ENCODE data around the gene MAN1A2.

DNA sequence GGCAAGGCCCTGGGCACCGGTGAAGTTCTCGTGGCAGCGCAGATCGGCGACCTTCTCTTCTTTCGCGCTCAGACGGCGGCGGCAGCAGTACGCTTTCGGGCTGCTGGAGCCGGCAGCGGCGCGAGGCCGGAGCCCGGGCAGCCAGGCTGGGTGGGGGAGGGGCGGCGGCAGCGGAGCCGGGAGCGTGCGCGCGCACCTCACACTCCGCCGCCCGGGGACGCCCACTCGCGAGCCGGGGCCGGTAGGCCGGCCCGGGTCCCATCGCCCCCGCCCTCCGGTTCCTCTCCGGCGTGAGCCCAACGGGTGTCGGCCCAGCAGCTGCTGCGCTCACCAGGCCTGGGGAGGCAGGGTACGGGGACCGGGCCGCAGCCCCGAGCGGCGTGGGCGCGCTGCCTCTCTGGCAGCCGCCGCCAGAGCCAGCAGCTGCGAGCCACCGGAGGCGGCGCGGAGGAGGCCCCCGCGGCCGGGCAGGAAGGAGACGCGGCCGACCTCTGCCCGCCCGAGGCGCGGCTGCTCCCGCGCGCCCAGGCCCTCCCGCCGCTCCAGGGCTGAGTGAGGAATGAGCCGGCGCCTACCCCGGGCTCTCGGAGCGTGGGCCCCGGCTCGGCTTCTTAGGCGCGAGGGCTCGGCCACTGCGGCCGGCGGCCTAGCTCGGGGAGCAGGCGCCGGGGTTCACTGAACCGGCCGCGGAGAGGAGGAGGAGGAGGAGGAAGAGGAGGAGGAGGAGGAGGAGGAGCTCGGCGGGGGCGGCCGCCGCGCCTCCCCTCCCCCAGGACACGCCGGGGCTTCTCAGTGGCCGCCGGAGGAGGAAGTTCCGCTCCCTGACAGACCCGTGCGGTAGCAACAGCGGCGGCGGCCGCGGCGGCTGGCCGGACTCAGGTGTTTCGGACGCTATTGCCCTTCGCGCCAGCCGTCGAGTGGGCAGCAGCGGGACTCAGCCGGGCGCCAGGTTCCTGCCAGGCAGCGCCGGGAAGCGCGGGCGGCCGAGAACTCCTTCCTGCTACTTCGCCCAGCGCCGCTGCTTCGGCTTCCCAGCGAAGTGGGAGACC lies at the start of gene MAN1A2:
MAN1A2 (plus strand) TSS at position 827 of the 1,049 bp plus-strand sequence.
- PRO-cap: bidirectional peak, plus-strand start at position 224 of the sequence, minus-strand start at position 63 of the sequence; bidirectional peak, plus-strand start at position 846 of the sequence, minus-strand start at position 677 of the sequence

- PRO-cap: unidirectional peak, plus-strand start at chr1:117537785
These were observed 68.4 kb upstream of the TENT5C start for GRCh38 chr1:117537460-117537879.

- PRO-cap: no peak
These were observed 6.5 kb downstream of the TENT5C start for GRCh38 chr1:117612421-117612735.

DNA sequence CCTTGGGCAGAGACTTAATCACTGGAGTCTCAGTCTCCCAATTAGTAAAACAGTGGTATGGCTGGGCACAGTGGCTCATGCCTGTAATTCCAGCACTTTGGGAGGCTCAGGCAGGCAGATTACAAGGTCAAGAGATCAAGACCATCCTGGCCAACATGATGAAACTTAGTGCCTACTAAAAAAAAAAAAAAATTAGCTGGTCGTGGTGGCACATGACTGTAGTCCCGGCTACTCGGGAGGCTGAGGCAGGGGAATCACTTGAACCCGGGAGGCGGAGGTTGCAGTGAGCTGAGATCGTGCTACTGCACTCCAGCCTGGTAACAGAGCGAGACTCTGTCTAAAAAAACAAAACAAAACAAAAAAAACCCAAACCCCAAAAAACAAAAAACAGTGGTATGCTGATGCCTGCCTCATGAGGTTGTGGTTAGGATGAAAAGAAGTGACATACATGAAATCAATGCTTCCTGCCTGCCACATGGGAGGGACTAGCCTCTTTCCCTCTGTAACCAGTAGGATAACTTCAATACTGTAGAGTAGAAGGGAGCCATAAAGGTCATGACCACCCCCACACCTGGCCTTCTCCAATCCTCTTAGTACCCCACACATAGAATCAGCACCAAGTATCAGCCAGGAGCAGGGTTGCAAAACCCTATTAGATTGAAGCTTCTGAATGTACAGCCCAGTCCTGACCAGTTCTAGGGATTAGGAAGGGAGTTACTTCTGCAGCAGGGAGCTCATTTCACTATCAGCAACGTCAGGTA lies 55.1 kb downstream of the TENT5C start:
- PRO-cap: no peak

GRCh38 chr1:117676028-117676455 lies 70.2 kb downstream of the TENT5C start:
- PRO-cap: no peak

DNA sequence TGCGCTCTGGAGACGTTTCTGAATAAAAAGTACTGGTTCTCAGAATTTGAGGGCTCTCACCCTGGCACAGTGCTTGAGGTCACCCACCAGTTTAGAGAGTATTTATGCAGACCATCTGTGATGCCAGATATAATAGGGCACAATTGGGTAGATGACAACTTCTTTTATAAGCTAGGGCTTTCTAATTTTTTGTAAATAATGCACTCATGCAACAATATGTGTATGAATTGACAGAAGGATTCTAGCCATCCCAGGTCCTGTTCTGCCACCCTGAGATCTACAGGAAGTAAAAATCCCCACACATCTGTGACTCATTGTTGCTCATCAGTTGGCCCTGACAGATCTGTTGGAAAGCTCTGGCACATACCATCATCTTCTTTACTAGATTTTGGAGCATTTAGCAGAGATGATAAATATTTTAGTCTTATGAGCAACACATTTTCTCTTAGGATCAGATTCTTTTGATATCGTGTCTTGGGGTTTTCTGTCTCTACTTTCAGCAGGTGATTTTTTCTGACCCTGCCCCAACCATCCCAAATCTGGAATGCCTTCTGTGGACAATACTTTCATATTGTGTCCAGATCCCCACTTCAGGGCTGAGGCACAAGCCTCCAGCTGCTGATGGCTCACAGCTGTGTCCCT lies 103.0 kb downstream of the GDAP2 start:
- PRO-cap: no peak

DNA sequence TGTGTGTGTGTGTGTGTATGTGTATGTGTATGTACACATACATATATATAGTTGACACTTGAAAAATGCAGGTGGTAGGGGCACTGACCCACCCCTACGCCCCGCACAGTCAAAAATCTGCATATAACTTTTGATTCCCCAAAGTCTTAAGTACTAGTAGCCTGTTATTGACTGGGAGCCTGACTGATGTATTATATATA lies 30.5 kb downstream of the WDR3 start:
- PRO-cap: no peak

GRCh38 chr1:118812472-118812867 lies 175.7 kb downstream of the TBX15 start:
- PRO-cap: no peak

DNA sequence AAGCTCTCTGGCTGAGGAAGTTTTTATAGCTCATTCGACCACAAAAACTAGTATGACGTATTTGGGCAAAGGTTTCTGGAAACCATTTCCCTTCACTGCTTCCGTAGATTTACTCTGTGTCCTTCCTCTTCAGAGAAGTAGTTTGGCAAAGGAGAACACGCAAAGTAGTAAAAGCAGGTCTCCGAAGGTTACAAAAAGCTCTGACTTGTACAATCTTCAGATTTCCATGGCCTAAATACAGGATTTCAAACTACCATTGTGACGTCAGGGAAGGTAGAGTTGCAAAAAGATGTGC lies 145.2 kb downstream of the TBX15 start:
- PRO-cap: no peak

DNA sequence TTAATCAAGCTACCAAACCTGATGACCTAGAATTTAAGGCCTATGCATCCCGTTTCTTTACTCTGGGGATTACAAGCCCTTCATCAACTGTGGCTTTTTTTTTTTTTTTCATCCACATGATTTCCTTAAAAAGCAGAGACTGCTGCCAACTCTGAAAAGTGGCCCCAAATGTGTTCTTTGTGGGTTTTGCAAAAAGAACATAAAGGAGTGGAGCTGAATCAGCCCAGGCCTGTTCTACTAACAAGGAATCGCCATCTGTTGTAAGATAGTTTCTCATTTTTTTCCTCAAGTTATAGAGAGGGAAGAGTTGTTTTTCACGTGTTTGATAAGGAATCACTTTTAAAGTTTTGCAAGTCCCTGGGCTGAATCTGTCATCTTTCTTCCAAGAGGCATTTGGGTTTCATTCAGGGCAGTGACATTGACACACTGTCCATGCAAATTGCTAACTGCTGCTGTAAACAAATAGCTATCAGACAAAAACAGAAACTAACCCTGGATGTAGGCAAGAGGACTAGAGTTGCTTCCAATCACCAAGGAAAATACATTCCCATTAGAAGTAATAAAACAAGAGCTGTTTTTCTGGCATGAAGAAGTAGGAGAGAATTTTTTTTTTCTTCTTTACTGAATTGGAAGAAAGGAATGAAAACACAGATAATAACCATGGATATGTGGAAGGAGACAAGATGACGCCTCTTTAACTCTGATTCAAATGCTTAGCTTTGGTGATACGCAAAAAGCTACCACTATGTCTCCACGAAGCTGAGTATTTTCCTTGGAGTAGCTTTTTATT lies 58.7 kb upstream of the TBX15 start:
- PRO-cap: no peak

- PRO-cap: no peak
These were observed 42.3 kb upstream of the HAO2 start for GRCh38 chr1:119326396-119326658.

DNA sequence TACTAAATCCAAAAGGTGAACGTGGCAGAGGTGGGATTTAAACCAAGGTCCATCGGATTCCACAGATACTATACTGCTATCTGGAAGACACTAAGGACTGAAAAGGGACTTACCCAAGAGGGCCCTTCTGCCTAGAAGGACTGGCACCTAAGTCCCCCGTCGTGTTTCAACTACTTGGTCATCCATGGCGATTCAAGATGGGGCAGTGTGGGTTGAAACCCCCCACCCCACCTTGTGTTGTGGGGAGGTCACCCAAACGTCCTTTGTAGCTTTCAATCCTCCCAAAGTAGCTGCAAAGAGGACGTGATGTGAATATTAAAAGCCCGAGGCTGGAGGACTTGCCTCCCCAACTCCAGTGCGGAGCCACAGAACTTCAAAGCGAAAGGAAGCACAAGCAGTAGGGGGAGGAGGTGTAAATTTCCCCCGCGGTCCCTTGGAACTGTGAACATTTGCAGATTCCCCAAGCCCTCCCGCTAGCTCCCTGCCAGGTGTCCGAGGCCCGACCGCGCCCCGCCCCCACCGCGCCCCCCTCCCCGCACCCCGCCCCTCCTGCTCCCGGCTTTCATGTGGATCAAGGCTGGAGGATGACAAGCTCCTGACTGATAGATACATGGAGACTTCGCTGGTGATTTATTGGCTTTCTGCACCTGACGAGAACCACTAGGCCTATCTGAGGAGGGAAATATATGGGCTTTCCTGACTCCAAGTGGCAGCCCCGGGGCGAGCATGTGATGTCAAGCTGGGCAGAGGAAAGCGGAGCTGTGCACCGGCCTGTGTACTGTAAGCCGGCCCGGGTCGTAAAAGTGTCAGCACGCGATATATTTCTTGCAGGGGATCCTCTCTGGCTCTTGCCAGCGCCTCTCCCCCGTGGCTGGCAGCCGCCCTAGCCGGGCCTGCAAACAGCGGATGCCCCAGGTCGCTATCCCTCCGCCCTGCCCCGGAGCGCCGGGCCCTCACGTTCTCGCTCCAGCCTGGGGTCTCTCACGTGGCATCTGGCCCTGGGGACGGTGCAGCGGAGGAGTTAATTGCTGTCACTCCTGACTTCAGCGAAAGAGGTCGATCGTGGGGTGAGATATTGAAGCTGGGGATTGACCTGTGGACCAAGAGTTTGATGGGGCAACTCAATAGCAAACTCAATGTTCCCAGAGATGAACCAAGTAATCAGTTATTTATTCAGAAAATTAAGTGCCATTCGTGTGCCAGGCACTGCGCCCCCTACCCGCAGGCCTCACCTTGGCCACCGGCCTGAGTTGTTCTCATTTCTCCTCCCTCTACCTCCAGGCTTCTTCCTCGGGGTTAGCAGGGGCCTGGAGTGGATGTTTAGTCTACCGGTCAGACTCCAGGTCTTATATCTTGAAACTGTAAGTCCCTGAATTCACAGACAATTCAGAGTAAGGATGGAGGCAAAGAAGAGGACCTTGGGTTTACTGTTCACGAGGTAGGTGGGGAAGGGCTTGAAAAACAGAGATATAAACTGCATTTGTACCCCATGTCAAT lies 41.2 kb upstream of the HAO2 start:
- PRO-cap: no peak

DNA sequence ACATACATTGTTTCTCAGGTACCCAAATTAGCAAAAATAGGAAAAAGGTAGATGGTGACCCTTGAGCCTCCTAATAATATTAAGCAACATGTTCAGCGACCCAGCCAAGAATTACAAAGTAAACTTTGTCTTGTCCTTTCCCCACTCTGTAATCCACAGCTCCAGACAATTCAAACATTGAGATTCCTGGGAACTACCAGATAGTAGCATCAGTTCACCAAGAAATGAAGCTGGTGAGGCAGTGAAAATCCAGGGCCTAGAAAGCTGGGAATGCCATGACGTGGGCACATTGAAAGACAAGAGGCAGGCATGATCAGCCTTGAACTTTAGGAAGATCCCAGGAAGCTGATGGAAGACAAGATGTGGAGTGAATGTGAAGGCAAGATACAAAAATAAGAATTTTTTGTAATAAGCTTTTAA lies 11.8 kb downstream of the HAO2 start:
- PRO-cap: no peak

- PRO-cap: no peak
These were observed 35.5 kb downstream of the HSD3B1 start for GRCh38 chr1:119542323-119543193.

DNA sequence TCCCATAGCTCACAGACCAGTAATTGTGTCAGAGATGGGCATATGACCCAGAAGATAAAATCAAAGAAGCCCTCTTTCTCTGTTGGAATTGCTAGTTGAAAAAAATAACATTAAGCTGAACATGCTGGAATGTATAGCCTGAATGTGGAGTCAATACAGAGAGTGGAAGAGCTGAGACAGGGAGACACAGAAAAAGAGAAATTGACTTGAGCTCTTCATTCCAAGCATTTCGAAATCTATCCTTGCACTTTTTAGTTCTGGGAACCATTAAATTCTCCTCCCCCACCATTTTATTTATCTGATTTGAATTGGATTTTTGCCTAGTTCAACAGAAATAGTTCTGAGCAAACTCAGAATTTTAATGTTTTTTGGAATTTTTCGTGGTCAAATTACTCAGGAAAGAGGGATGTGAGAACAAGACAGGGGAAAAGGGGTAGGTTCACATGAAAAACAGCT lies 5.6 kb upstream of the ZNF697 start:
- PRO-cap: no peak

- PRO-cap: no peak
These were observed 19.9 kb downstream of the HMGCS2 start for GRCh38 chr1:119748708-119749260.

DNA sequence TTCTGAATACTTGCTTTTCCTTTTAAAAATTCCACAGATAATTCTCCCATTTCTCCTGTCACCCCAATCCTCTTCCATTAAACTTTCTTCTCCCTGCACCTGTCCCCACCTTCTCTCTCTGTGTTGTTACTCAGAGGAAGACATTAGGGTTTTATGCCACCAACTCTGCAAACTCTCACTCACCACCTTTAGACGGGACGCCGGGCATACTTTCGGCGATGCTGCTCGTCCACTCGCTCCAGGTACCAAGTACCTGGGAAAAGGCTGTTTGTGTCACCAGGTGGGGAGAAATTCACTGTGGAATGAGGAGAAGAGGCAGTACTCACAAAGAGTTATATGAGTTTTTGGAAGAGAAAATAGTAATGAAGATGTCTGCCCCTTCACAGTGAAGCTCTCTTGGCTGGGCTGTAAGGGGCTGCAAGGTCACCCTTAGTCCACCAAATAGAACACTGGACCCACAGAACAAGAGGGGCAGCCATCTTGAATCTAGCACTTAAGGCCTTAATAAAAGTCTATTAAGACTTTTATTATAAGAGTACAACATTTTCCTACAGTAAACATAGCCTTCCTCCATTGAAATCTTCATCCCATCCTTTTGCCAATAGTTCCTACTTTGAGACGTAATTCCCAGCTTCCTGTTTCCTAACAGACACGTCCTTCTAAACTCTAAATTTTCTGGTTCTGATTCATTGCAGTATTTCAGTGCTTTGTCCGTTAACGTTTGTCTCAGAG lies 17.9 kb downstream of the HMGCS2 start:
- PRO-cap: no peak

GRCh38 chr1:119816295-119816801 lies 5.1 kb upstream of the REG4 start:
- PRO-cap: no peak

- PRO-cap: no peak
These were observed 56.5 kb upstream of the SEC22B start for GRCh38 chr1:120232751-120233274.

DNA sequence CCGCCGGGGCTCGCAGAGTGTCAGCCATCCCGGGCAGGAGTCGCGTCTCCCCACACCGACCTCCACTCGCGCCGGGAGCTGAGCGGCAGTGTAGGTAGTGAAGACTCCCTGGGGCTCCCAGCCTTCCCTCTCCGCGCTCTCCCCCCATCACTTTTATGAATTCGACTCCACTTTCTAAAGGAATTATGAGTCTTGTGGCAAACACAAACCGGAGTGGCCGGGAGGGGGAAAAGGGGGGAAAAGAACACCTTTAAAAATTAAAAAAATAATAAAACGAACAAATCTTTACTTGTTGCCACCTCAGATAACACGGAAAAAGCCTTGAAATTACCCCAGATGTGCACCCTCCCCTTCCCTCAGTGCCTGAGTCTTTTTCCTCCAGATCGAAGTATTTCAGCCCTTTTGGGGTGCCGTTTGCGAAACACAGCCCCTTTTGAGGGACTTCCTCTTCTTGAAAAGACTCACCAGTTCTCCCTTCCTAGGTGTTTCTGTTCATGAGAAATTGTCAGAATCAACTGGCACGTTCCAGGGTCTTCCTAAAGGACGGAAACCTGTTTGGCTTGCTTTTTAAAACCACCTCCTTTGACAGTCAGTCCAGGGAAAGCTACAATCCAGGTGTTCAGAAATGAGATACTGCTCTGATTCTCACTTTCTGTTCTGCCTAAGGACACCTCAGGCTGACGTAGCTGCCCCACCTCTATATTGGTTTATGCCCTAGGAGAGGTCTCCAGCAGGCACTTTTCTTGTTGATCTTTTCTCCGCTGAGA lies 72.3 kb upstream of the NBPF8 start:
- PRO-cap: no peak

All from bronchus (tissue), 1 donor.